Right lobe of liver (tissue), 4 donors: ENCODE data around the genes APC and YTHDC2.

GRCh38 chr5:111192969-111193330 is 31.2 kb upstream of the CAMK4 start:
- PRO-cap, 4 experiments, result peak in 3 of 4 experiments; most common minus-strand start chr5:111193067 (in 3)
- RAMPAGE, long total RNA, 2 experiments, result no peak in any of the 2 experiments

GRCh38 chr5:111230101-111230804 is 6.1 kb downstream of the CAMK4 start:
- PRO-cap, 4 experiments, result no peak in any of the 4 experiments
- RAMPAGE, long total RNA, 2 experiments, result no peak in any of the 2 experiments

DNA sequence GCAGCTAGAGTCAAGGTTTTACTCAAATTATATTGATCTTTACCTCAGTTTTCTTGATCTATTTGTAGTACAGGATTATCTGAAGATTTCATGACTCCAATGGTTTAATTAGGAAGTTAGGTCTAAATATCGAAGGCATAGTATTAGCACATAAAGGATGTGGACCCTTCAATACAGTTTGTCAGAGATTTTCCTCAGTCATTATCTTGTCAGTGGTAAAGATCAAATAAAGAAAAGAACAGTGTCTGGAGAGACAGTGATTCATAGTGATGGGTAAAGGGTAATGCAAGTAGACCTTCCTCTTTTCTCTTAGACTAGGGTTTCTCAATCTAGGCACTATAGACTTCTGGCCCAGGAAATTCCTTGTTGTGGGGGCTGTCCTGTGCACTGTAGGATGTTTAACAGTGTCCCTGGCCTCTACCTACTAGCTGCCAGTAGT is 6.8 kb downstream of the CAMK4 start:
- PRO-cap, 4 experiments, result no peak in any of the 4 experiments
- RAMPAGE, long total RNA, 2 experiments, result no peak in any of the 2 experiments

- PRO-cap, 4 experiments, result peak in 4 of 4 experiments; most common plus-strand start chr5:111512871 (in 4); most common minus-strand start chr5:111513044 (in 4)
- RAMPAGE, long total RNA, 2 experiments, result no peak in any of the 2 experiments
Measured at GRCh38 chr5:111512659-111513643, 616 bp upstream of the STARD4 start.

DNA sequence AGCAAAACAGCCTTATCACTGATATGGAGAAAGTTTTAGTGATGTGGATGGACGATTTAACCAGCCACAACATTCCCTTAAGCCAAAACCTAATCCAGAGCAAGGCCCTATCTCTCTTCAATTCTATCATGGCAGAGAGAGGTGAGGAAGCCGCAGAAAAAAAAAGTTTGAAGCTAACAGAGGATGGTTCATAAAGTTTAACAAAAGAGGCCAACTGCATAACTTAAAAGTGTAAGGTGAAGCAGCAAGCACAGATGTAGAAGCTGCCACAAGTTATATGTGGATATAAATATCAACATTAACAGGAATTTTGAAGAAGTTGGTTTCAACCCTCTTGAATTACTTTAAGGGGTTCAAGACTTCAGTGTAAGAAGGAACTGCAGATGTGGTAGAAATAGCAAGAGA is 271.1 kb upstream of the NREP start:
- PRO-cap, 4 experiments, result peak in 1 of 4 experiments; most common minus-strand start position 163 of the sequence (in 1)
- RAMPAGE, long total RNA, 2 experiments, result no peak in any of the 2 experiments

GRCh38 chr5:112165718-112166236 is 253.3 kb downstream of the EPB41L4A start:
- PRO-cap, 4 experiments, result no peak in any of the 4 experiments
- RAMPAGE, long total RNA, 2 experiments, result no peak in any of the 2 experiments

DNA sequence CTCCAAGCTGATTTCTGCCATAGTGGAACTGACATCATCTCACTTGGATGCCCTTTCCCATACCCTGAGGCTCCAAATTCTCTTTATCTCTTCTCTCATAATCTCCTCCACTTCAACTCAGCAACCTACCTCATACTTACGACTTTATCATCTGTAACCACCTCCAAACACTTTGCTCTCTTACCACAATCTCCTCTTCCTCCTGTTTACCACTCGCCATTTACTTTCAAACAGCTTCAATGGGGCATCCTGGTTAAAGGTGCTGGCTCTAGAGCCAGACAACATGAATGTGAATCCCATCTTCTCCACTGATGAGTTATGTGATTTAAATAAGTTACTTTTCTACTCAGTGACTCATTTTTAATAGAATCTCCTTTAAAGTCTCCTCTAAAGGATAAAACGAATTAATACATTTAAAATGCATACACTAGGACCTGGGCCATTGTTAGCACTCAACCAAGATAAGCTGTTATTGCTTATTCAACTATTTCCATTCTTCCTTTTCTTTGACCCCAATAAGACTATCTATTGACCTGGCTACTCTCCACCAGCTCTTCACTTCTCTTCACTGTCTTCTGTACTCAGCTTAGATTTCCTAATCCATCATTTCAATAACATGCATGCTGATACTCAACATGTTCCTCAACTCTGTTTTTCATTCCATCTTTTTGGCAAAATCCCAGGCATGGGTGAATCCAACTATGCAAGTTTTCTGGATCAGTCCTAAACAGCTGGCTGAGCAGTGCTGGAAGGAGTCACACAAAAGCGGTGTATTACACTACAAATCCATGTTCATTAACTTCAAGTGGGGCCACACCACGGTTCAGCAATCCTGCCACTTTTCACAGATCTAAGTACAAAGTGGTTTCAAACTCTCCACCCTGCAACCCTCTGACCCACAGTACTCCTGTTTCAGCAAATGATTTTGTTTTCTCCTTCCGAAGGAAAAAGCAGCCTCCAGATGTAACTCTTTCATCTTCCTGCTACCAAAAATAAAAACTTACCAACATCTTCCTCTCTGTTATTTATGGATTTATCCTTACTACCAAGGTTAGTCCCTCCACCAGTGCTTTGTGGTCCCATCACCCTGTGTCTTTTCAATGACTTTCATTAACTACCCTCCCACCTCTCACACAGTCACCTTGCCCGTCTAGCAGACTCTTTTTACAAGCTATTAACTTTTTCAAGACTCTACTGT is 222.7 kb downstream of the EPB41L4A start:
- PRO-cap, 4 experiments, result no peak in any of the 4 experiments
- RAMPAGE, long total RNA, 2 experiments, result no peak in any of the 2 experiments

DNA sequence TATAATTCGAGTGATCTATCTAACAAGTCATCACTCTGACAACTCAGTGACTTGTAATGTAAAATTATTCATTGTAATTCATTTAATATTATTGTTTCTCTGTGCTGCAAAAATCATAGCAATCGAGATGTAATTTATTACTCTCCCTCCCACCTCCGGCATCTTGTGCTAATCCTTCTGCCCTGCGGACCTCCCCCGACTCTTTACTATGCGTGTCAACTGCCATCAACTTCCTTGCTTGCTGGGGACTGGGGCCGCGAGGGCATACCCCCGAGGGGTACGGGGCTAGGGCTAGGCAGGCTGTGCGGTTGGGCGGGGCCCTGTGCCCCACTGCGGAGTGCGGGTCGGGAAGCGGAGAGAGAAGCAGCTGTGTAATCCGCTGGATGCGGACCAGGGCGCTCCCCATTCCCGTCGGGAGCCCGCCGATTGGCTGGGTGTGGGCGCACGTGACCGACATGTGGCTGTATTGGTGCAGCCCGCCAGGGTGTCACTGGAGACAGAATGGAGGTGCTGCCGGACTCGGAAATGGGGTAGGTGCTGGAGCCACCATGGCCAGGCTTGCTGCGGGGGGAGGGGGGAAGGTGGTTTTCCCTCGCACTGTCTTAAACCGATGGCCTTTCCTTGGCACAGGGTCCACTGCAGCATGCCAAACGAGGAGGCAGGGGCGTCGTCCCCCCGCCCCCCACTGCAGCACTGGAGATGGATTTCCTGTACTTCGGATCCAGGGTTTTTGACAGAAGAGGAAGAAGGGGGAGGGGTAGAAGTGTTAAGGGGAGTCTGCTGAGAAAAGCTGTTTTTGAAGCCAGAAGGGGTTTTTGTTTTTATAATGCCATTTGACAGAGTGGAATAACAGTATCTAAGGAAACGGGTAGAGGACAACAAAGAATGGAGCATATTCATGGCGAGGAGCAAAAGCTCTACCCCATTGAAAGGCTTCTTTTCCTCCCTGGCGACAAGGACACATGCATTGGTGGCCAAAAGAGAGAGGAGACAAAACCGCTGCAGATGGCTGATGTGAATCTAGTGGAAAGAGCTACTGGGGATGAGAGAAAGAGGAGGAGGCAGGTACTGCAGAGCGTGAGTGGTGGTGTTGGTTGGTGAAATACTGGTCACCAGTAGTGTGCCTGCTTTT is at the start of gene APC:
Gene APC, plus strand, starts transcription at position 490 of the 1,132 bp plus-strand sequence.
- PRO-cap, 4 experiments, result peak in 4 of 4 experiments; most common plus-strand start position 493 of the sequence (in 4); most common minus-strand start position 365 of the sequence (in 3)
- RAMPAGE, long total RNA, 2 experiments, result start-site peak on the plus strand in 1 of 2 experiments, centred at position 479 of the sequence, 42 reads per replicate

DNA sequence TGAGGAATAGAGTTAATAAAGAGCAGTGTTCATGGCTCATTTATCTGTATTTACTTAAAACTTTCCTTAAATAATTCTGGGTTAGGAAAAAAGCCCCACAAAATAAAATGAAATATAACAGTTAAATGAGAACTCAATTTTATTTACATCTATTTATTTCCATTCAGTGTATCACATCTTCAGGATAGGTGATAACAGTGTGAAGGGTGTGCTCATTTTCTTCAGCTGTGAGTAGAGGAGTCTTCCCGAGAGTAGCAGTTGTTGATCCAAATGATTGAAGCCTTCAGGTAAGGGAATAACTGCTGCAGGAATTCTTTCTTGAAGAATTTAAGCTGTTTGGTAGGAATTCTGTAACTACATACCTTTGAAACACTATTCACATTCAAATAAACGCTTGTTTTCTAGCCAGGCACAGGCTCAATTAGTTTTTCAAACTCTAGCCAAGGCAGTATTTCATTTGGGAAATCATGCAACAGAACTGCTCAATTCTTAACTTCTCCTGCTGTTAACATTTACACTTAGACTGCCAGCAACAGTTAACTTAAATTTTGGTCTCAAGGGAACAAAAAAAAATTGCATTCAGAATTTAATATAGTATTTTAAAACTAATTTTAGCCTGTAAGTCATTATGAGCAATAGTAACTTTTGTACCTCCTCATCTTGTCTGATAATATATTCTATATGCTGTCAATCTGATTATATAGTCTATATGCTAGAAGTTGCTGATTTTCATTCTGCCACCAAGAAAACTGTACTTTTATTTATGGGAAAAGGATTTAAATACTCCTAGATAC is 15.4 kb downstream of the SRP19 start:
- PRO-cap, 4 experiments, result no peak in any of the 4 experiments
- RAMPAGE, long total RNA, 2 experiments, result no peak in any of the 2 experiments

- PRO-cap, 4 experiments, result no peak in any of the 4 experiments
- RAMPAGE, long total RNA, 2 experiments, result no peak in any of the 2 experiments
Measured at GRCh38 chr5:113103909-113104503, 127.4 kb downstream of the DCP2 start.

GRCh38 chr5:113218196-113218507 is 216.6 kb downstream of the TSSK1B start:
- PRO-cap, 4 experiments, result peak in 4 of 4 experiments; most common plus-strand start chr5:113218393 (in 1); most common minus-strand start chr5:113218296 (in 2)
- RAMPAGE, long total RNA, 2 experiments, result no peak in any of the 2 experiments

- PRO-cap, 4 experiments, result no peak in any of the 4 experiments
- RAMPAGE, long total RNA, 2 experiments, result no peak in any of the 2 experiments
Measured at GRCh38 chr5:113267832-113268788, 166.7 kb downstream of the TSSK1B start.

DNA sequence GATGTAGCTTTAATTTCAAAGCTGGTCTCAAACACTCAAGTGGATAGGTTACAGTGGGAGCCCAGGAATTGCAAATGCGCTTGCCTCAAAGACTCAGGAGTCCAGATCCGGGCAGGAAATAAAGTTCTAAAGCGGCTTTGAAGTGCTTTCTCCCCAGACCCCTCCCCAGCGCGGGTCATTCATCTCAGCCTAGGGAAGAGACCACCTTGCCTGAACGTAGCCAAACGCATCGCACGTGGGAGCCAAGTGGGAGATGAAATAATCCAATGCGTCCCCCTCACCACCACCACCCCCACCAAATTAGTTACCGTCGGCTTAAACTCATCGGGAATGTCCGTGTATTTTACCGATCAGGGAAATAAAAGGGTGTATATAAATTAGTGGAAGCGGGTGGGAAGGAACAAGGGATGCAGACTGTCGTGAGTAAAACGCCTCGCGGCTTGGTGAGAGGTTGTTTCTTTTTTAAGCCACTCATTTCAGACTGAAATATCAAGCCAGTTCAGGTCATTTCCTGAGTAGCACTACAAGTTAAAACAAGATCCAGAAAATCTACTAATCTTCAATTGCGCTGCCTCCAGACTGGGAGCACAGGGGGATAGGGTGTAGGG is 141.0 kb downstream of the TSSK1B start:
- PRO-cap, 4 experiments, result peak in 2 of 4 experiments; most common plus-strand start position 51 of the sequence (in 1)
- RAMPAGE, long total RNA, 2 experiments, result no peak in any of the 2 experiments

DNA sequence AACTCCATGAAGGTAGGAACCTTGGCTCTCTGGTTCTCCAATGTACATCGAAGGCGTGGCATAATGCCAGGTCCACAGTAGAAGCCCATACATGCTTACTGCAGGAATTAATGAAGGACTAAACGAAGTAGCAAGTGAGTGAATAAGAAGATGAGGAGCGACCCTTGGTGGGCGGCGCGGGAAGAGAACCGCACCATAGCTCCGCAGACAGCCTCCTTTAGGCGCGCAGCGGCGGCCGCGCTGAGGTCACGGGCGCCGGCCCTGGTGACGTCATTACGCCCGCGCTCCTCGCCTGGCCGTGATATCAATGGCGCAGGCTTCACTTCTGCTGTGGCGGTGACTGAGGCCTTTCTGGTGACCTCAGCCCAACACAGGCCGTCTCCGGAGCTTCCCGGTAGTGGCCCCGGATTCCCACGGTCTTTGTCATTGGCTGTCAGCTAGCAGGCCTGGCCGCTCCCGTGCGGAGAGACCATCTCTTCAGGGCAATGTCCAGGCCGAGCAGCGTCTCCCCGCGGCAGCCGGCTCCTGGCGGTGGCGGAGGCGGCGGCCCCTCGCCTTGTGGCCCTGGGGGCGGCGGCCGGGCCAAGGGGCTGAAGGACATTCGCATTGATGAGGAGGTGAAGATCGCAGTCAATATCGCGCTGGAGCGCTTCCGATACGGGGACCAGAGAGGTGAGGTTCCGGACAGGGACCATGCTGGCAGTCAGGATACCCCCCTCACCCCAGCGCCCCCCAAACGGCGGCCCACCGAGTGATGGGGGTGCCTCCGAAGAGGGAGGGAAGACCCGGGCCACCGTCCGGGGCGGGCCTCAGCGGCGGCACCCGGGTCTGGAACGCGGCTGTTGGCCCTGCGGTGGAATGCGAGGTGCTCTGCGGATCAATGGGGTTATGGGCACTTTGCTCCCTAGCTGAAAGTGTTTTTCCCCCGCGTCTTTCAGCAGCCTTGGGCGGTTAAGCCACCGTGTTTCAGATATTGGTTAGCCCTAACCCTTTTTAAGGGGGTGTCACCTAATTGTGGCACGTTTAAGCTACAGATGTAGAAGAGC is at the start of gene YTHDC2:
Gene YTHDC2, plus strand, starts transcription at position 284 of the 1,046 bp plus-strand sequence.
- PRO-cap, 4 experiments, result peak in 4 of 4 experiments; most common plus-strand start position 472 of the sequence (in 3); most common minus-strand start position 527 of the sequence (in 4)
- RAMPAGE, long total RNA, 2 experiments, result start-site peak on the plus strand in 1 of 2 experiments, centred at positions 311 to 537 of the sequence, 19 to 26 reads per replicate

DNA sequence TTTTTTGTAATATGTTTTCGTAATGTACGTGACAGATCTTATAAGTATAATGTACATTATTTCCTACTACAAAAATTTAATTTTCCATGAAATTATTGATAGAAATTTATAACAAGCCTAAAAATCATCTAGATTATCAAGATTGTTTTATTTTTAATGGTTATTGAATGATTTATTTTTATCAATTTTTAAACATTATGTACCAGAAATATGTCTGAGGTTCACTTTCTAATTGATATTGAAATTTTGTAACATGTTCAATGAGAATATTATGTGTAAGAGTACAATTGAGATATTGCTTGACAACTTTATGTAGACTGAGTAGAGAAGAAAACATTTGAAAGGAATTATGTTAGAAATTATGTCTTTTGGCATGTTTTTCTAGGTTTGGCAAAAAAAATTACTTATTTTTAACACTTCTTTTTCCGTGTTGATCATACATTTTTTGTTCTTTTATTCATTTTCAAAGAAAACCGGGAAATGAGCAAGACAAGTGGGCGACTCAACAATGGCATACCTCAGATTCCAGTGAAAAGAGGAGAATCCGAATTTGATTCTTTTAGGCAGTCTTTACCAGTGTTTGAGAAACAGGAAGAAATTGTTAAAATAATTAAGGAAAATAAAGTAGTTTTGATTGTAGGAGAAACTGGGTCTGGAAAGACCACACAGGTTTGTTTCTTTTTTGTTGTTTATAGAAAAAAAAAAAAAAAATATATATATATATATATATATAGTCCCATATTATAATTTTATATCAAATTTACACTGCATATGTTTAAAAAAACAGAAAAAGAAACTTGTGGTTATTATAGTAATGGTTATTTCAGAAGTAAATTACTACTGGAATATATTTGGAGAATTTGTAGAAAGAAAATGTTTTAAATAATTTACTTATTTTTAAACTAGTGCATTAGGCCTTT is 12.9 kb downstream of the YTHDC2 start:
- PRO-cap, 4 experiments, result no peak in any of the 4 experiments
- RAMPAGE, long total RNA, 2 experiments, result start-site peak on the plus strand in 1 of 2 experiments, centred at position 404 of the sequence, 15 reads per replicate

DNA sequence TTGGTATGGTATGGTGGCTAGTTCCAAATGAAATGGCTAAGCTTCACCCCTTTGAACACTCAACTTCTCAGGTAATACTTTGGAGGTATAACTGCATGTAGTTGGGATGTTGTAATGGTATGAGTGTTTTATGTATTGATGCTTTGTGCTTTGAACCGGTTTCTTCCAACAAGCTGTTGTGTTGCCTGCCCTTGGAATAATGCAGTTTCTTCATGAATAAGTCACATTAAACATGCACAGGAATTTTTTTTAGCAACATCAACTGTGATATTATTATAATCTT is 177.5 kb downstream of the YTHDC2 start:
- PRO-cap, 4 experiments, result no peak in any of the 4 experiments
- RAMPAGE, long total RNA, 2 experiments, result no peak in any of the 2 experiments

DNA sequence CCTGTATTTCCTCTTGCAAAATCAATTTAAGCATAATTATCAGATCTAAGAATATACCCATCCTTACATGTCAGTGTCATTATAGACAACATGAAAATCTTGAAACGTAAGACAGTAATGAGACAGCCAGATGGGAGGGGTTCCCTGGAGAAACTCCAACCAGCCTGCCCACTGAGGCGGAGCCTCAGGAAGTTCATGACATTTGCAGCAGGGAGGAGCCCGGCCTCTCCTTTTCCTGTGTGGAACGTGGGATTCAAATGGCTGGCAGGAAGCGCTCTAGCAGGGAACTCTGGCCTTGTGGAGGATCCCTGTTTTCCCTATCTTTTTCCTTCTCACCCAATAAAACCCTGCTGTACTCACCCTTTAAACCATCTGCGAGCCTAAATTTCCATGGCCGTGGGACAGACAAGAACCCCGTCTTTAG is 176.6 kb upstream of the KCNN2 start:
- PRO-cap, 4 experiments, result no peak in any of the 4 experiments
- RAMPAGE, long total RNA, 2 experiments, result no peak in any of the 2 experiments

GRCh38 chr5:115450510-115451284 is 93.9 kb downstream of the FEM1C start:
- PRO-cap, 4 experiments, result peak in 4 of 4 experiments; most common plus-strand start chr5:115450974 (in 2); most common minus-strand start chr5:115450777 (in 3)
- RAMPAGE, long total RNA, 2 experiments, result no peak in any of the 2 experiments

GRCh38 chr5:115589030-115589379 is 13.3 kb downstream of the TICAM2 start:
- PRO-cap, 4 experiments, result no peak in any of the 4 experiments
- RAMPAGE, long total RNA, 2 experiments, result no peak in any of the 2 experiments

DNA sequence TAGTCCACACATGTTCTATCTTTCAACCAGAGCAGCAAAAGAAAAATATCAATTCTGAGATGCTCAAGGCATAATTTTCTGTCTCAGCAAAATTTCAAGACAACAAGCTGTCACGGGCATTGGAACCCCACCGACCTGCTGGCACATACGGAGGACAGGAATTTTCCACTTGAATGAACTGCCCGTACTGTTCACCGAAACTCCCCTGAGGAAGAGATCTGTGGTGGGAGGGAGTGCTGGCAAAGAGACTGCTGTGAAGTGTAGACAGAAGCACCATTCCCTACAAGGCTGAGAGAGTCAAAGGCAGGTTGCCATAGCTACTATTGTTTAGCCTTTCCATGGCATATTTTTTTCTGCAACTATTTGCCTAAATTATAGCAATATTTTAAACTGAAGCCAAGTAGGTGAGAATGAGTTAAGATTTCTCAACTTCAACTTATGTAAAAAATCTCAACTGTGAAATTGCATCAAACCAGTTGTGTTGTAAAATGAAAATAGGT is 80.8 kb downstream of the CDO1 start:
- PRO-cap, 4 experiments, result peak in 2 of 4 experiments; most common plus-strand start position 208 of the sequence (in 1); most common minus-strand start position 189 of the sequence (in 1)
- RAMPAGE, long total RNA, 2 experiments, result no peak in any of the 2 experiments